Thoracic aorta endothelial cell (primary cell): ENCODE measurements around a stretch of chr10.

GRCh38 chr10:78028868-78029267 lies 447 bp downstream of the POLR3A start:
- CAGE, long polyA plus RNA: no peak

GRCh38 chr10:78178843-78179489 lies 145.3 kb downstream of the RPS24 start:
- CAGE, long polyA plus RNA: no peak

DNA sequence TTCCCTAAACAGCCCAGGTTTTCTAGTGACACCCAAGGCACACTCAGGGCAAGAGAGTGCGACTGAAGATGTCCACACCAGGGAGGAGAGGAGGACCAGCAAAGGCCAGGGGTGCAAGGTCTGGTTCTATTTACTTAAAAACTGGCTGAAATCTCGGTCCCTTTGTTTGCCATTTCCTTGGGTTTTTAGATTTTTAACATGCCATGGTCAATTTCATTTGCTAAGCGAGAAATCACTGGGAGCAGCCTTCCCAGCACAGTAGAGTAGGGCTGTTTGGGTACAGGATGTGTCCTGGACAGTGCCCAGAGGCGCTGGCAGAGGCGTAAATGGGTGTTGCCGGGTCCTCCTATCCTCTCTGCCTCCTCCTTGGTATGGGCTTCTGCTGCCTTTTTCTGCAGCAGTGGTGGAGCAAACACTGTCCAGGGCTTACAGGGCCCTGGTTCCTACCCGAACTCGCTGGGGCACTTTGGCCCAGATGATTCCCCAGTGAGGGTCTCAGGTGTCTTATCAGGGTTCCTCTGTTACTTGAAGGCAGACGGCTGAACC lies 298.3 kb downstream of the RPS24 start:
- CAGE, long polyA plus RNA: no peak

- CAGE, long polyA plus RNA: no peak
Measured at GRCh38 chr10:78510596-78511272, 477.1 kb downstream of the RPS24 start.

DNA sequence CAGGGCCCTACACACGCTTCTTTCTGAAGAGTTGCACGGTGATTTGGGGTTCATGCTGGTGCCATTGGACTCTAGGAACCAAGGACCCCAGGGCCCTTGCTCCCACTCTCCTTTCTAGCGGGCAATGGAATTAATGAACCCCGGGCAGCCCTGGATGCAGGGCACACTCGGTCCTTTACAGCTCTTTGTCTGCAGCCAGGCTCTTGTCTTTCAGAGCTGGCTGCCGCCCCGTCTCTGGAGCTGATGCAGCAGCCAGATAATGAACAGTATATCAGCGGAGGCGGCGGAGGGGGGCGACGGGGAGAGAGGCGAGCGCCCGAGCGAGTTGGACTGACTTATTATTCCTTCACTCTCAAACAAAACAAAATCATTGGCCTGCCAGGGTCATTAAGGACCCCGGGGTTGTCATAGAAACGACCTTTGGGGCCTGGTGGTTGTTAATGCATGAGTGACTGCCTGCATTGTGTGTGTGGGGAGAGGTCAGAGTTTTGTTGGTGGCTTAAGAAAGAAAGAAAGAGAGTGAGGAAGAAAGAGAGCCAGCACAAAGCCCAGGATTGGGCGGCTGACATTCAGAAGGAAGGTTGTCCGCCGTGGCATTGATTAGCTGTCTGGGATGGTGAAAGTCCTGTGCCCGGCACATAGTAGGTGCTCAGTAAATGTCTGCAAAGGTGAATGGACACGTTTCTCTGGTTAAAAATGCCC lies 411.9 kb upstream of the ZMIZ1 start:
- CAGE, long polyA plus RNA: no peak

GRCh38 chr10:78925809-78926270 lies 142.9 kb upstream of the ZMIZ1 start:
- CAGE, long polyA plus RNA: no peak

DNA sequence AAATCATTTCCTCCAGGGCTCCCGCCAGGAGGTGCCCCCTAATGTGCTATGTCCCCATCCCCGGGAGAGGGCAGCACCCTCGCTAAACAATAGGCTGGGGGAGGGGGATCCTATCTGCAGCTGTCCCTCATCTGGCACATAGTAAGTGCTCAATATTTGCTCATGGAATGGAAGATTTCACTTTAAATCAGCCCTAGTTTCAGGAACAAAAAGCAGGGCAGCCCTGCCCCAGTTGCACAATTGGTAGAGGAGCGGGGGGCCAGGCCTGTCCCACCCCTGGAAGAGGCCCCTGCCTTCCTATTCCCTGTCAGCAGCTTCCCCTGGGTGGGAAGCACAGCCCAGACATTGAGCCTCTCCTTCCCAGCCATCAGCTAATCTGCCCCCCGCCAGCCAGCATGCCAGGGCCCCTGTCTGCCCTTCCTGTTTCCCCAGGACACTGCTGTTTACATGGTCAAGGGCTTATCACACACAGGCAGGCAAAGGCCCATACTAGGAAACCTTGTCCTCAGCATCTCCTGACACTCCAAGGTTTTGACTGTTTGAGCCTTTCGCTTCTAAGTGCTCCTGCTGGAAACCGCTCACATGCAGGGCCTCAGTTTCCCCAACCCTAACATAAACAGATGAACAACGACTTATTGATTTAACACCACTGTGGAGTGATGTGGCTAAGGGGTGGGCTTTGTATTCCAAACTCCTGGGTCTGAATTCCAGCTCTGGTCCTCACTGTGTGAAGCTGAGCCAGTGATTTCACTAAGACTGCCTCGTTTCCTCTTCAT lies 130.7 kb upstream of the ZMIZ1 start:
- CAGE, long polyA plus RNA: no peak

GRCh38 chr10:78960417-78960887 lies 108.3 kb upstream of the ZMIZ1 start:
- CAGE, long polyA plus RNA: no peak

DNA sequence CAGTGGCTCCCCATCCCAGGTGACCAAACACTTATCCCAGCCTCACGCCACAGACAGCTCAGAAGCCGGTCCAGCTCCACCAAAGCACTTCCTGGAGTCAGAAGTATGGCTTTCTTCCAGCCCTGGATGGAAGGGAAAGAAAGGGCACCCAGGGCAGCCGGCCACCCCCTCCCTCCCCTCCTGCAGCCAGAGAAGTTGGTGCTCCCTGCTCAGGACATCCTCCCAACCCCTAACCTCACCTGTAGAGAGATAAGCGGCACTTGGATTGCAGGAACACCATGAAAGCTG lies 106.2 kb upstream of the ZMIZ1 start:
- CAGE, long polyA plus RNA: no peak

DNA sequence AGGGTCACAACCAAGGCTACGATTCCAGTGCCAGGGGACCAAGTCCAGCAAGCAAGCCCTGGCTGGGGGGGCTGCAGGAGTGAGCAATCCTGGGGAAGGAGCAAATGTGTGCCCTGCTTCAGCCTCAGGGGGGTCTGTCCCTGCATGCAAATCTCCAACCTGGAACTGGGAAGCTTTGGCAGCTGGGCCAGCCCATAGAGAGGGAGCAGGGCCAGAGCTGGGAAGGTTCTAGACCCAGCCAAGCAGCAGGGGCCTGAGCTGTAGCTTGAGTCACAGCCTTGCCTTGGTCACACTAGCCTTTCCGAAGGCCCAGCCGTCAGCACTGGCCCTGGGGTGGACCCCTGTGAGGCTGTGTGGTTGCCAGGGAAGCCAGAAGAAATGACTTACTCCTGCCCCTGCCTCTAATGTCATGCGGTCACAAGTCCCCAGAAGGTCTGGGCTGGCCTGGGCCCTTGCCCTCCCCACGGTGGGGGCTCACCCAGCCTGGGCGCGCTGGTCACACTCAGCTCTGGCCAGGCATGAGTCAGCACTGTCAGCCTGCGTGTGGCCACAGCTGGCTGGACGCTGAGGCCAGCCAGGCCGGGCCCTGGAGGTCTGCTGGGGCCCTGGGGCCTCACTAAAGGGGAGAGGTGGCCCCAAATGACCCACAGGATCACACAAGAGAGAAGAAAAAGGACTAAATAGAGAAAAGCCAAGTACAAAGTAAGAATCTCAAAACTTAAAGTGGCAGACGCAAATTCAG lies 96.2 kb upstream of the ZMIZ1 start:
- CAGE, long polyA plus RNA: no peak

DNA sequence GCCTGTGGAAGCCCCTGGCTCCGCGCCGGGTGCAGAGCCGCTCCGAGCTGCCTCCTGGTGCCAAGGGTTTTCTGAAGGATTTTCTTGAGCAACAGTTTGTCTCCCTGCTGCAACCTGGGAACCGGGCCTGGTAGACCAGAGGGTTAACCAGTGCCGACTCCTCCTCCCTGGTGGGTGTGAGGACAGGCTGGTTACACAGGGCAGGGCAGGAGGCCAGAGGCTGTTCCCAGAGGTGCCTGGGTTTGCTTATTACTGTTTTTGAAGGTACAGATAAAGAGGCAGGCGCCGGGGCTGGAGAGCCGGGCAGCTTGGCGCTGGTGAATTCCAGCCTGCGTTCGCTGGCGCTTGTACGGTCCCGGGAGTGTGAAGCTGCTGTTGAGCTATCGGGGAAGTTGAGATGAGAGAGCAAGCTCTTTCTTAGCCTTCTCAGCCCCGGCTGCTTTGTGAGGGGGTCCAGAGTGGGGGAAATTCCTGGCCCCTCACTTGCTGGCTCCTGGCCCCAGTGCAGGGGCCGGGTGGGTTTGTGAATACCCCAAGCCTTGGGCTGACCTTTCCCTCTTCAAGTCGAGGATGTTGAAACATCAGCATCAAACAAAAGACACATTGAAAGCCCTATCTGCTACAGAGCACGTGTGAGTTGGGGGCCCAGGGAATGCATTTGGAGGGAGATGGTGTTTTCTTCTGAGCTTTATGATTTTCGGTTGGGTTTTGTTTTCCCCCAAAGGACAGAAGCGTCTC lies 2.5 kb downstream of the ZMIZ1 start:
- CAGE, long polyA plus RNA: no peak

DNA sequence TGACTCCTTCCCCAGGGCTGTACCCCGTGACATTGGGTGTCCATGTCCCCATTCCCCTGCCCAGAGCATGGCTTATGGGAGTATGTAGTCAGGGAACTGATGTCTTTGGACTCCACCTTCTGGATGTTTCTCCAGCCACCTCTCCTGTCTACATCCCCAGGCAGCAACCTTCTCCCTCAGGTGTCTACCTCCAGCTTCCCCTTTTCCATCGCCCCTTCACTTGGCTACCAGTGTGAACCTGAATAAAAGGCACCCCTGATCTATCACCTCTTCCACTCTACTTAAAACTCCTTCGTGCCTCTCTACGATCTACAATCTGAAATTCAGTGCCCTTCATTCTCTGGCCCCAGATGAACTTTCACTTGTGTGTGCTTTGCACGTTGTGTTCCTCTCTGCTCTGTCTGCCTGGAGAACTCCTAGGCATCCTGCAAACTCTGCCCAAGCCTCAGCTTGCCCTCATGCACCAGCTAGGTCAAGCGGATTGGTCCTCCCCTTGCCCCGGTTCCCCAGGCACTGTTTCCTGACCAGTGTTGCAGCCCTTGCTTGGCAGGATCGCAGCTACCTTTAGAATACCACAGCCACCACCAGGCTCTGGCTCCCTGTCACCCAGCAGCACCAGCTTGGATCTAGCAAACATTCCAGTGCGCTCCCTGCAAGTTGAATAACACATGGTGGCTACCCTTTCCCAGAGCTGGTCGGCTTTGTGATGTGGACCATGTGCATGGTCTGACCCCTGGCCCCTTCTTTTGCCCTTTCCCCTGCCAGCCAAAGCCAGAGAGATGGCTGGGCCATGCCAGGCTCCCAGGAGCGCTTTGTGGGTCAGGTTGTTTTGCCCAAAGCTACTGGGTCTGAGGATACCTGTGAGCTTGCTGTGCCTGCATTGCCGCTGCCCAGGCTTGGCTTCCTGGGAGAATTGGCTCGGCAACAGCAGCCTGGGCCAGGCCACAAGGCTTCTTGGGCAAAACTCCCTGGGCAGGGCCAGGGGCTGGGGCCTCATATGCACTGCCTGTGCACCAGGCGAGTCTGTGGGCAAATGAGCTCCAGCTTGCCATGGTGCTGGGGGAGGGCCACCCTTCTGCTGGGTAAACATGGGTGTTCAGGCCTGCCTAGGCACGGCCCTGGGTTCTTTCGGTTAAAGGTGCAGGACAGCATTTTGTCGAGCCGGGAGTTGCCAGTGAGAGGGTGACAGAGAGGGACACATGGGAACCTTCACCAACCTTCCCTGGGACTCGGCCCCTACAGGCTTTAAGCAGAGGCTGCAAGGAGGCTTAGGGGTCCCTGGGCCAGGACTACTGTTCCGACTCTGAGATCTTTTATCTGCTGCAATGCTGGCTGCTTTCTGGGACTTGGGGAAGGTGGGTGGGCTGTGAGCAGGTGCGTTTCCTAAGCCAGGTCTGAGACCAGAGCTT lies 19.1 kb downstream of the ZMIZ1 start:
- CAGE, long polyA plus RNA: no peak

DNA sequence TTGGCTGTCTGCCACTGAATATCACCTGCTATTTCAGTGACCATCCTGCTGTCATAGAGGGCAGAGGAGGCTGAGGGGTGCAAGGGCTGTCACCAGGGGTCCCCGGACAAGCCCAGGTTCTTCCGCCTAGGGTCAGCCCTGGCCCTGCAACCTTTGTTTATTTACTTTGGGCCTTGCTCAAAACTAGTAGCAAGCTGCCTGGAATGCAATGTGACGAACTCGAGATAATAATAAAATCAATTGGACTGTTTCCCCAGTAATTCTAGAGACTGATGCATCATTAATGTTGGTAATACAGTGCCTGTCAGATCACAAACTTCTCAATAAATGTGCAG lies 28.5 kb downstream of the ZMIZ1 start:
- CAGE, long polyA plus RNA: no peak

DNA sequence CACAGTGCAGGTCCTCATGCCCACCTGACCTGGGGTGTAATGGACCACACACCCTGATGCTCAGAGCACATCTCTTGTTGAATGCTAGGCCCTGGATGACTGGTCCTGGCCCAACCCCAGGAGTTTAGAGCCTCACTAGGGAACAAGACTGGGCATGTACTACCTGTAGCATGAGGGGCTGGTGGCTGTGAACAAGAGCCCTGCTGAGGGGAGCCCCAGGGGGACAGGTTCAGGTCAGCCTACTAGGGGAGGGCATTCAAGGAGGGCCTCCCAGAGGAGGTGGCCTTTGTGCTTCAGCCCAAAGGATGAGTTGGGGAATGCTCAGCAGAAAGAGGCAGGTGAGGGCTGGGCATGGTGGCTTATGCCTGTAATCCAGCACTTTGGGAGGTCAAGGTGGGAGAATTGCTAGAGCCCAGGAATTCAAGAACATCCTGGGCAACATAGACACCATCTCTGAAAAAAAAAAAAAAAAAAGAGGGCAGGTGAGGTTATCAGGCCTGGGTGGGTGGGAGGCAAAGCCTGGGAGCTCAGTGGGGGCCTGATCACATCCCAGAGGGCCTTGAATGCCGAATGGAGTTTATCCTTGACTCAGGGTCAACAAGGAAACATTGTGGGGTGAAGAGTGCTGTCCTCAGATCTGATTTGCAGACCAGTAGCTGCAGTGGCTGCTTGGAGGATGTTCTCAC lies 31.4 kb downstream of the ZMIZ1 start:
- CAGE, long polyA plus RNA: no peak

DNA sequence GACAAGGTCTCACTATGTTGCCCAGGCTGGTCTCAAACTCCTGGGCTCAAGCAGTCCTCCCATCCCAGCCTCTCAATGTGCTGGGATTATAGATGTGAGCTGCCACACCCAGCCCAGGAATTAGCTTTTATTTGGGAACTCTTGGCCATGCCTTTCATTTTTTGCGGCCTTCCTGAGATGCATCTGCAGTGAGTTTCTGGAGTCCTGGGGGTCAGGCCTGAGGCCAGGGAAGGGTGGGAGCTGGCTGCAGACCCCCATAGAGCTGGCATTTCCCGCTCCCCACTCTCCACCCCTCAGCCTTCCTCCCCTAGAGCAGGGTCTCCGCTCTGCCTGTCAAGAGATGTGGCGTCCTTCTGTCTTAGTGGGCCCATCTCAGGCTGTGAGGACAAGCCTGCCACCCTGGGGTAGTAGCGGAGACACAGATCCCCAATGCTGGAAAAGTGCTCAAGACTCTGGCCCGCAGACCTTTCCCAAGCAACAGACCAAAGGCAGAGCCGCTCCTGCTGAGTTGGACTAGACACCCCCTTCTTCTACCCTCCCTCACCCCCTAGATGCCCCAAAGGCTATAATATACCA lies 77.2 kb downstream of the ZMIZ1 start:
- CAGE, long polyA plus RNA: no peak

GRCh38 chr10:79155024-79155980 lies 86.5 kb downstream of the ZMIZ1 start:
- CAGE, long polyA plus RNA: no peak

DNA sequence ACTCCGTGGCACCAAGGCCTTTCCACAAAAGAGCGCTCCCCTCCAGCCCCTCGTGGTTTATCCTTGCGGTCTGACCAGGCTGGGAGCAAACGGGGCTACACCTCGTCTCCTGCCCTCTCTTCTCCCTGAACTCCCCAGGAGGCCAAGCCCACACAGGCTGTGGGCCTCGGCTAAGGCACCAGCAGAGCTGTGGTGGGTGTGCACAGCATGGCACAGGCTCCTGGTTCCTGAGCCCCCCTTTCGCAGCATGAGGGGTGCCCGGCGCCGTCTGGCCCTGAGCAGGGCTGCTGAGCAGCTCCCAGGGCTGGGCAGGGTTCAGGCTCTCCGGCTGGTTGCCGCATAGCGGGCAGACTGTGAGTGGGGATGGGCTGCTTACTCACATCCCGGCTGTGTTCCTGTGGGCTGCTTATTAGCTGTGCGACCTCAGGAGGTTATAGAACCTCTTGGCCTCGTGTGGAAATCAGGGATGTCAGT lies 90.4 kb downstream of the ZMIZ1 start:
- CAGE, long polyA plus RNA: no peak

GRCh38 chr10:79210245-79210838 lies 136.9 kb upstream of the PPIF start:
- CAGE, long polyA plus RNA: no peak

- CAGE, long polyA plus RNA: no peak
Measured at GRCh38 chr10:79218427-79219095, 128.7 kb upstream of the PPIF start.

- CAGE, long polyA plus RNA: no peak
Measured at GRCh38 chr10:79221581-79222074, 125.6 kb upstream of the PPIF start.